ENCODE measurements around the genes PTPRT, JPH2 and R3HDML.

GRCh38 chr20:41617900-41618215 lies 319 bp downstream of the CHD6 start:
- PRO-cap, result no peak

GRCh38 chr20:41670016-41670502 lies 51.9 kb upstream of the CHD6 start:
- PRO-cap, result no peak

GRCh38 chr20:42484341-42484934 lies 705.3 kb downstream of the PTPRT start:
- PRO-cap, result no peak

DNA sequence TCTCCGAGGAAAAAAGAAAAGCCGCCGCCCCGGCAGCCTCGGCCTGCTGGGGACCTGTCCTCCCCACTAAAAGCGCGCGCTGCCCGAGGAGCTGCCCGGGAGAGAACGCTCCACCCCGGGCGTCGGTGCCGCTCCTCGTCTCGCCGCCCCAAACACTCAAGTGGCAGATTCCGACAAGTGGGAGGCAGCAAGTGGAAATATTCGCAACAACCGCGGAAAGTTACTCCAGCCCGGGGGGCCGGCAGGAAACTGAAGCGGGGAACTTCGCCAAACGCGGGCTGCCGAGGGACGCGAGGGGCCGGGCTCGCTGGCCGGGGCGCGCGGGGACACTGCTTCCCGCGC lies 578 bp downstream of the PTPRT start:
- PRO-cap, result no peak

GRCh38 chr20:43189789-43190323 lies at the start of gene PTPRT:
Gene PTPRT (minus strand): TSS chr20:43189906.
- PRO-cap, result no peak

GRCh38 chr20:43663102-43663623 lies 3.8 kb upstream of the MYBL2 start:
- PRO-cap, result no peak

DNA sequence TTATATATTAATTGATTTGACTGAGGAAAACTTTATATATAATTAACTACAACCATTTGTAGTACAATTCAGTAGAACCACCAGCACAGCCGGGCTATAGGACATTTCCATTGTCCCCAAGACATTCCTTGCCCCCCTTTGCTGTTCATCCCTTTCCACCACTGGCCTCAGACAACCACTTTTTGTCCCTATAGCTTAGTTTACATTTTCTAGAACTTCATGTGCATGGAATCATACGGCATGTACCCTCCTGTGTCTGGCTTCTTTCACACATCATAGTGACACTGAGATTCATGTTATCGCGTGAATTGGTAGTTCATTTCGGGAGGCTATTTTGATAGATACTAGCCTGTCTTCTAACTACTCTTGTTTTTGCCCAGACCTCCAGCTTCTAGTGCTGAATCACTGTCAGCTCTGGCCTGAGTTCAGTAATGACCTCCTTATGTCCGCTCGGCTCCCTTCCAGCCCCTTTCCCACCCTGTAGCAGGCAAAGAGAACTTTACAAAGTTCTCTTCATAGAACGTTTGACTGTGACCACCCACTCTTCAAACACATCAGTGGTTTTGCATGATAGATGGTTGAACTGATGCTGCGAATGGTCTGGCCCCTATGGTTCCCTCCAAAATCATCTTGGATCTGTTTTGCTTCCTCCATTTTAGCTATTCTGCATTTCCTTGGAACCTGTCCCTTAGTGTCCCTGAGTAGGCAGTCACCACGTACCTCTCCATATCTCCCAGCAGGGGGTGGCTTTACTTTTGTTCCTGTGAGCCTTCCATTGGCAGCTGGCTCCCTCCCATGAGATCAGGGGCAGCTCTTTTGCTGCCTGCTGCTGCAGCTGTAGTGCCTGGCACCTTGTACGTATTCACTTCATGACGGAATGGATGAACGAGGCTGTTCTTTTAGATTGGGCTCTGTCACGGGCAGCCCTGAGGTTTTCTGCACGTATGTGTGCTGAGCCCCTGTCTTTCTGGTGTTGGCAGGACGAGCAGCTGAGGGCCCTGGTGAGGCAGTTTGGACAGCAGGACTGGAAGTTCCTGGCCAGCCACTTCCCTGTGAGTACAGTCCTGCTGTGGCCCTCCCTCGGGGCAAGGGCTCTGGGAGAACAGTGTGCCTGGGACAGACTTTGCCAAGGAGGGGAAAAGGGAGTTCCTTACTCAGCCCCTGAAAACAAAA lies 14.3 kb downstream of the MYBL2 start:
- PRO-cap, result bidirectional peak, plus-strand start at position 632 of the sequence, minus-strand start at position 472 of the sequence; bidirectional peak, plus-strand start at position 865 of the sequence, minus-strand start at position 879 of the sequence

GRCh38 chr20:44051340-44051682 lies 135.7 kb downstream of the JPH2 start:
- PRO-cap, result no peak

DNA sequence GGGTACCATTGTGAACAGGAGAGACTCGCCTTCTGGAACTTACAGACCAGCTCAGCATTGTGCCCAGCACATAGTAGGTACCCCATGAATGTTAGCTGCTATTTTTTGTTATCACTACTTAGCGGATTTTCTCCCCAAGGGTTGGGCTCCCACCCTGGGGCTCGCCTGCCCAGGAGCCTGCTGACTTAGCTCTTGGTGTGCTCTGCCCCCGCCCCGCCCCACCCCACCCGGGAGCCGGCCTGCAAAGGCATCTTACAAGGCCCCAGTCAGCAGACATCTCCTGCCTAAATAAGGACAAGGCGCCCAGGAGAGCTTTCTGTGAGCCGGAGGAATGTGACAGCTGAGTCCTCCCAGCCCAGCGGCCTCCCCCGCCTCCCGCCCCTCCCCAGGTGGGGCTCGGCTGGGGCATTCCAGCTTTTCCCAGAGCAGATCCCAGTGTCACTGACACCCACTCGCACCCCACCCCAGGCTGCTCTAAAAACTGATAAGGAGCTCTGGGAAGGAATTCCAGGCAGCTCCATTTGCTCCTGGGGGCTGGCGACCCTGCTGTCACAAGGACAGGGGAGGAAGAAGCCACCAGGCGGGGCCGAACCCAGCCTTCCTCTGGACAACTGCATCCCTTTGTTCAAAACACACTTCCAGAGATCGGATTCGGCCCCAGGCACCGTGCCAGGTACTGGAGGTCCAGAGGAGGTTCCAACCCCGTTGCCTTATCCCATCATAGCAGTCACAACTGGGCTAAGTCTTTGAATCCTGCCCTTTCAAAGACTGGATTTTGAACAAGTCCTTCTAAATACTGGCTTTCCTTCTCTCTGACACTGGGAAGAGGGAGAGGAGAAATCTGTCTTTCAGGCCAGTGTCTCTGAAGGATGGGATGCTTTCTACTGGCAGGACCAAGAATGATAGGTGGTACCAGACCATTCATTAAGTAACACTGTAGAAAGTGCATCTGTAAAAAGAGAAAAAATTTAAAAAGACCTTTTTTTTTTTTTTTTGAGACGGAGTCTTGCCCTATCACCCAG lies 49.6 kb downstream of the JPH2 start:
- PRO-cap, result no peak

- PRO-cap, result no peak
These were observed at the start of gene JPH2 for GRCh38 chr20:44186548-44187808. Gene JPH2 (minus strand): TSS chr20:44187188.

DNA sequence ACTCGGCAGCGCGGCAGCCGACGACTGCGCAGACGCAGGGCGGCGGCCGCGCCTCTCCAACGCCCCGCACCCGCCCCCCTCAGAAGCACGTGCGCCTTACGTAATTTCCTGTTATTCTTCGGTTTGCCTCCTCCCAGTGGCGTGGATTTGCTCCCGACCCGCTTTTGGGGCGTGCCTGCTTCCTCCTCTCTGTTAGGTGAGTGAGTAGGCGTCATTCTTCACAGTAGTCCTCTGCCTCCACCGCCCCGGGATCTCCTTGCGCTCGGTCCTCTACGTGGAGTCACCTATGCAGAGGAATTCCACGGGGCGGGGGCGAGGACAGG lies 272 bp upstream of the OSER1 start:
- PRO-cap, result bidirectional peak, plus-strand start at position 221 of the sequence, minus-strand start outside the sequence

- PRO-cap, result no peak
These were observed 1.5 kb downstream of the FITM2 start for GRCh38 chr20:44309406-44310047.

DNA sequence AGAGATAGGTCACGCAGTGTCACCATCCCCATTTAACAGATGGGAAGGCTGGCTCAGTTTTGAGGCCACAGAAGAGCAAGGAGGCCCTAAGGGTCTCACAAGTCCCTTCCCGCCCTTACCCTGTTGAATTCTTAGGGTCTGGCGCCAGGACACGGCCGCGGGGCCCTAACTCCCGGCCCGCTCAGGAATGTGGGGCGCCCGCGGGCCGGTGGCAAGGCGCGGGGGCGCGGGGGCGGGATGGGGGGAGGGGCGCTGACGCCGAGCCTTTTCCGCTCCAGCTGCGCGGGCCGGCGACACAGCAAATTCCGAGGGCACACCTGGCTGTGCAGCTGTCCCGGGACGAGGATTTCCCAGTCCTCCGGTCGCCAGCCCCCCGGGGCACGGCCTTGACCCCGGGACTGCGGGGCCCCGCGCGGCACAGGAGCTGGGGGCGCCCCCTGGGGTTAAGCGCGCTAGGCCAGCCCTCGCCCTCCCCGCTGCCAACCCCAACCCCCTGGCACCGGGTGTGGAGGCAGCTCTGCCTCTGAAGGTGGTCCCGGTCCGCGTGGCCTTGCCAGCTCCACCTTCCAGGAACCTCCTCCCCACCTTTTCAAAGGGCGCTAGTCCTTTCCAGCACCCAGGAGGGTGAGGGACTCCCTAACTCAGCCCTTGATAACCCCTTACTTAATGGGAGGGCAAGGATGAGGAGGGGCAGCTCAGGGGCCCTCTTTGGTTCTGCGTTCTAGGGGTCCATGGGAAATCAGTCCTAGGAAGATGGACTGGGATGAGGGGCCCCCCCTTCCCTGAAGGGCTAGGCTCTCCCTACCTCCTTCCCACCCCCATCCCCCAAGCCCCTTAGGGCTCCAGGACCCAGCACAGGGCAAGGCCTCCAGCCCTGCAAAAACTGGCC lies 10.1 kb upstream of the R3HDML start:
- PRO-cap, result no peak

GRCh38 chr20:44336883-44337288 lies at the start of gene R3HDML:
Gene R3HDML (plus strand): TSS chr20:44337043.
- PRO-cap, result no peak

DNA sequence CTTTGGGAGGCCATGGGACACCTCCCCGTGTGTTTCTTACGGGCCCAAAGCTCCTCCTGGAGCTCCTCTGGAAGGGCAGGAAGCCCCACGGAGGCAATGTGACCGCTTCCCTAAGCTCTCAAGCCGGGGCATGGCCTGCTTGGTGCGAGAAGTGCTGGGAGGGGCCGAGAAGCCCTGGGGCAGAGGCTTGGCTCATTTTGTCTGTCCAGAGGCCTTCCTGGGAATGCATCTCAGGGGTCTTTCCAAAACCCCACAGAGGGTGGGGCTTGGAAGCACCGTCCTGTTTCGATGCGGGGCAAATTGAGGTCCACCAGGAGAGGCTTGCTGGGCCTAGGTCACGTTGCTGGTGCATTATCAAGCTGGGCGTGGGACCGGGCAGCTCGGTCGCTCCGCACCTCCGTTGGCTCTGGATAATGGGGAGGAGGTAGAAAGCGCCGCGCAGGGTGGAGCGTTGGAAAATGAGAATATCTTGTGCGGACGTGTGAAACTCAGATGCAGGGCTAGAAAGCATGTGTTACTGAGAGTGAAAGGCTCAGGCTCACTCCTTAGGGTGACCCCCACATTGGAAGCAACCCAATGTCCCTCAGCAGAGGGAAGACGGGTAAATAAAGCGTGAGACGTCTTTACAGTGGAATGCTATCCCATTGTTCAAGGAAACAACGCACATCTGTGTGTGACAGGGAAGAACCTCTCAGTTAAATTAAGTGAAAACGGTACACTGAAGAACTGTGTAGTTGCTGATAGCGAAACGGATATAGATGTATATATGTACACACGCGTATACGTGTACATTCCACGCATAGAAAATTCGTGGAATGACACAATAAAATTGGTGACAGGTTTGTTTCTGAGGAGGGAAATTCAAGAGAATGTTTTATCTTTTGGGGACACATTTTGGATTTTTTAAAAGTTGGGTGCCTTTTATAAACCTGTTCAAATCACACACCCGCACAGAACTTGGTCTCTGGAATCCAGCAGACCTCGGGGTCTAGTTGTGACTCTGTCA lies 704 bp downstream of the HNF4A start:
- PRO-cap, result no peak

DNA sequence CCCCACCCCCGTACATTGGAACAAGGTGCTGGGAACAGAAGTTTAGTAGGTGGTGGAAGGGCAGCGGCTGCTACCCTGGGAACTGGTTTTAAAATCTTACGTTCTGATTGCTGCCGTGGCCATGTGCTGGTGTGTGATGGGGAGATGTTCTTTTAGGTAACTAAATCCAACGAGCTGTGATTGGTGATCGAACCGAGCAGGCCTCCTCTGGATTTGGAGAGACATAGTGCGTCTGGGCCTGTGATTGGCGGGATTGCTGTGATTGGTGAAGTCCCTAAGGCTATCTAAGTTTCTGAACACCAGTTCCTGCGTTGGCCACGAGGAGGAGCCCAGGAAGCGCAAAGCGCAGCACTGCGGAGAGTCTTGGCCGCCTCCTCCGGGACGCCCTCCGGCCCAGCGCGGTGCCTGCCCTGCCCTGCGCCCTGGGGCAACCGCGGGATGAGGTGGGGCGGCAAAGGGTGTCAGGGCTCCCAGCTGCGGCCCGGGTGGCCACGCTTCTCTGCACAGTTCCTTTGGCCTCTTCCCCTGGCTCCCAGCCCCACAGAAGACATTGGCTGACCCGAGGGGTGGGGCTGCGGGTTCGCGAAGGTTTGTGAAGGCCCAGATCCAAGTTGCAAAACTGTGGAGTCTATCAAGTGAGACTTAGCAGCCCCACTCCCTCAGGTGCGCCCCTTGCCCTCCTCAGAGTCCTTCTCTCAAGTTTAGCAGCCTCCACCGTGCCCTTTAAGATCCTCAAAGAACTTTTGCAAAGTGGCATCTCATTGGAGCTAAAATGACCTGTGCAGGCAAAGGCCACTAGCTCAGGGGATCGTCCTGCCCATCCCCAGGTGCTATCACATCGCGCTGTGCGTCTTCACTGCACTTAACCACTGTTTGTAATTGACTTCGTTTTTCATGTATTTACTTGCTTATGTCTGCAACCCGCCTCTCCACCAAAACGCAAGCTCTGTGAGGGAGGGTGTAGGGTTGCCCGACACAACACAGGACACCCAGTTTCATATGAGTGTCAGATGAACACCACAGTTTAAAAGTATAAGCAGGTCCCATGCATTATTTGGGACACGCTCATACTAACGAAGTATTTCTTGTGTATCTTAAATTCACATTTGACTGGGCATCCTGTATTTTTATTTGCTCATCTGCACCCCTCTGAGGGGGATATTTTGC lies 33.3 kb downstream of the HNF4A start:
- PRO-cap, result no peak

DNA sequence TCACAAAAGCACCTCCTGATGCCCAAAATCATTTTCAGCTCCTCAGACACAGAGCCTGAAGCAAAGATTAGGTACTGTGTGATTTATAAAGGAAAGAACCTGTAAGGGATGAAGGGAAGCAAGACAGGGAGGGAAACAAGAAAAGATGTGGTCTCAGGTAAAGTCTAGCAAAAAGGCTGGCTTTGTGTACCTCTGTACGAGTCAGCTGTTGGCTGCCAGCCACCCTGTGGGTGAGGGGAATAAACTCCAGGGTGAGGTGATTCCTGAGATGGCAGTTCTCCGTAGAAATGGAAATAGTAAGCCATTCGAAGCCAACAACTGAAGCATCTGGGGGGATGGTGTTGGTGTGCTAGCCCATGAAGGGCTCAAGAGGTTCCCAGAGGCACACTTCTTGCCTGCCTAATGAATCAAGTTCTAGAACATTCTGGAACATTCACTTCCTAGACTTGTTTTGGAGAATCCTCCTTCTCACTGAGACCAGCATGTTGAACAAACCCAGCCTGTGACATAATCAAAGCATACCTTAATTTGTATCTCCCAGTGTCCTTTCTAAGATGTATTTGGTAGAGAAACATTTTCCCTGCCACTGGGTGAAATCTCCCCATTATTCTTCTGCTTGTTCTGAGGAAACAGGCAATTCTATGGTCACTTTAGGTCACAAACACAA lies 10.6 kb upstream of the TTPAL start:
- PRO-cap, result no peak

DNA sequence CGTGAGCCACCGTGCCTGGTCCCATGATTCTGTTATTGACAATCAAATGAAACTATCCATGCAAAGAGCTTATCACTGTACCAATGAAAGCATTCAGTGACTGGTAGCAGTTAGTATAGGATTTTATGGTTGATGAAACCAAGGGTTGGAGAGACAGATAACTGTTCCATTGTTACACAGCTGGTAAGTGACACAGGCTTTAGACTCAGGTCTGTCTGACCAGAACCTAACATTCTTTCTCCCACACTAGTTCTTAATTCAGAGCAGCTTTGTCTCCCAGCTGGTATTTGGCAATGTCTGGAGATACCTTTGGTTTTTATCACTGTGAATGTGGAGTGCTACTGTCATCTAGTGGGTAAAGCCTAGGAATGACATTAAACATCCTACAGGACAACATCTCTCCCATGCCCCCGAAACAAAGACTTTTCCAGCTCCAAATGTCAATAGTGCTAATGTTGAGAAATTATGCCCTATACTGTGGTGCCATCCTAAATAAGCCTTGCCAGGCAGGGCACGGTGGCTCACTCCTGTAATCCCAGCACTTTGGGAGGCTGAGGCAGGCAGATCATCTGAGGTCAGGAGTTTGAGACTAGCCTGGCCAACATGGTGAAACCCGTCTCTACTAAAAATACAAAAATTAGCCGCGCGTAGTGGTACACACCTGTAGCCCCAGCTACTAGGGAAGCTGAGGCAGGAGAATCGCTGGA lies 4.2 kb upstream of the TTPAL start:
- PRO-cap, result no peak

DNA sequence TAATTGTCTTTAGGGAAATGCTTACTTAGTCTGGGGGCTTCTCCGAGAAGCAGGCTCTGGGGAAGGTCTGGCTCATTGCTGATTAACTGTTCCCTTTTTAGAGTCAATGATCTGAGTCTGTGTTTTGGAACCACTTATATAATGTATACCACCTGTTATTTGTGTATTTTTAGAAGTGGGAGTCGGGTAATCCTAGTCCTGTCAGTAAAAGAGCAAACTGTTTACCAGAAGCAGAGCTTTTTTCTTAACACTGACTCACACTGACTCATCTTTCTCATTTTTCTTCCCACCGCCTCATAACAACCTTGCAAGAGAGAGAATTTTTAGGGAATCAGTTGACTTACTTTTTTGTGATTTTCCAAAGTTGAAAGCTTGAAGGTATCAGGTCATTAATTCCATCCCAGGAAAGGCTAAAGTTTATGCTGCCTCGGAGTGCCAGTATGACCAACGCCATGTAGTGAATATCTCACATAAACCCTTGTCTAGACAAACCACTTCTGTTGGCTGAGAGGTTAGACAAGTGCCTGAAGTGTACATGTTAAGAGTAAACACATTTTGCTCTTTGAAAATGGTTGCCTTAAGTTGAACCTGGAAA lies 29.4 kb upstream of the PKIG start:
- PRO-cap, result no peak

DNA sequence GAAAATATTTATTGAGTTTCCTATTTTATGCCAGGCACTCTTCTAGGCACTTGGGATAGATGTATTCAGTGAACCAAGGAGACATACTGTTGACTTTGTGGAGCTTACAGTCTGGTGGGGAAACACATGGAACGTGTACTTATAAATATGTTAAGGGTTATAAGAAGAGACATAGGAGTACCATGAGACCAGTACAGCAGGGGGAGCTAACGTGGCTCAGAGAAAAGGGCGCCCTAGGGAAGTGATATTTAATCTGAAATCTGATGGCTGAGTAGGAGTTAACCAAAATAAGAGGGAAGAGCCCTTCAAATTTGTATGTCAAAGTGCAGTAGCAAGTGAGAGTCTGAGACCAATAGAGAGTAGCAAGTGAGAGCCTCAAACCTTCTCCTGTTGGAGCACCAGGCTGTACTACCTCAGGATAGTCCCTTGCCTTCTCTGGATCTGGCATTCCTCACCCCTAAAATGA lies 6.1 kb upstream of the PKIG start:
- PRO-cap, result no peak

Measured in SP-49 (cell line).